Left colon (tissue), 1 donor: ENCODE measurements around the genes ARHGEF38 and OSTC.

GRCh38 chr4:101348886-101349385 lies 1.6 kb upstream of the PPP3CA start:
- PRO-cap = unidirectional peak, minus-strand start at chr4:101349179

GRCh38 chr4:101807265-101807819 lies 16.8 kb downstream of the BANK1 start:
- PRO-cap = no peak

DNA sequence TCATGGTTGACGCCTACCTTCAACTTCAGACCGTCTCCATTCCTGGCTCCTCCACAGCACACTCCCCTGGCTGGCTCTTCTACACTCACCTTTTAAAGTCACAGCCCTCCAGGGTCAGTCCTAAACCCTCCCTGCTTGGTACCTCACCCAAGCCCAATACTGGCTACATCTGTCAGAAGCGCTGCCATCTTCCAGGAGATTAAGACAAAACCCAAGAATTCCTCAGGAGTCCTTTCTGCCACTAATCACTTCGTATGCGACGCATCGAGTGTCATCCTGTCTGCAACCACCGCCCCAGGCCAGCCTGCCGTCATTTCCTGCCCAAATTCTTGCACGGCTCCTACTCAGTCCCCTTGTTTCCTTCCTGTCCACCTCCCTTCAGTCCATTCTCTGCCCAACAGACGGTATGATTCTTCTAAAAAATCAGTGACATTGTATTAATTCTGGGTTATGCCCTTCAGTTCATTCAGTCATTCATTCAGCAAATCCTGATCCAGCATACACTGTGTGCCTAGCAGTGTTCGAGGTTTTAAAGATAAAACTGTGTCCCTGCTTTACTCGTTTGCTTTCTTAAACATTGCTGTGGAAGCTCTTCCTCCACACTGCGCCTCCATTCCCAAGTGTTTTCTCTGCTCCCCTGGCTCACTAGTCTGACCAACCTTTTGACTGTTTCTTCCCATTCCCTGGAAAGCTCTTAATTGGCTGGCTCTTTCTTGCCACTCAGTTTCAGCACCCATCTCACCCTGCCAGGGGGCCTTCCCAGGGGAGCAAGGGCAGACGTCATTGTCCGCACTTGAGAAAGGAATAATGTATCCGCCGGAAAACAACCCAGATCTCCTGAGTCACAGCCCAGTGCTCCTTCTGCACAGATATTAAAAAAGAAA lies 113.8 kb downstream of the NFKB1 start:
- PRO-cap = no peak

DNA sequence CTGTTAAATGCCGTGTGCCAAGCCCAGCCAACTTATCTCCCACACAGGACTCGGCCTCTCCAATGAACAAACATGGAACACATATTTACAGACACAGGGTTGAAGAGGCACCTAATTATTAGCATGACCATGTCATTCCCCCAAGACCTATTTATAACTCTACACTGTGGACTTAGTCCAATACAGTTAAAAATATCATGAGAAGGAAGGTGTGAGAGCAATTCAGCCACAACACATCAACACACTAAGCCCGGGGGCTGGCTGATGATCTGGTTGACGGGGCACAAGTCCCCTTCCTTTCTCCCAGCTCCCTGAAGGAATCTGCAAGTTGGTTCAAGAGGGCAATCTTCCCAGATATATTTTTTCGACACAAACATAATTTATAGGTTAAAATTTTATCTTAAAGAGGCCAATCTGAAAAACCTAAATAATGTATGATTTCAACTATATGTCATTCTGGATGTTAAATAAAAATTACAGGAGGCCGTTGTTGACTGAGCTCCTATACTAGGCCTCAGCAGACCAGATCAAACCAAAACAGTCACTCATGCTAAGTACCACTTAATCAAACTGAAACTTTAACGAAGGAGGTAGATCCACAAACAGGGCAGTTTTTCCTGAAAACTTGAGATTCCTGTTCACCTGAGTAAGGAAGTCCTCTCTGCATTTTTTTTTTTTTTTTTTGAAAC lies 27.9 kb downstream of the MANBA start:
- PRO-cap = no peak

- PRO-cap = no peak
These were observed 32.9 kb downstream of the UBE2D3 start for GRCh38 chr4:102794450-102794941.

GRCh38 chr4:102817485-102817965 lies 9.8 kb downstream of the UBE2D3 start:
- PRO-cap = no peak

GRCh38 chr4:102828883-102829615 lies 1.7 kb upstream of the UBE2D3 start:
- PRO-cap = unidirectional peak, minus-strand start at chr4:102829270

DNA sequence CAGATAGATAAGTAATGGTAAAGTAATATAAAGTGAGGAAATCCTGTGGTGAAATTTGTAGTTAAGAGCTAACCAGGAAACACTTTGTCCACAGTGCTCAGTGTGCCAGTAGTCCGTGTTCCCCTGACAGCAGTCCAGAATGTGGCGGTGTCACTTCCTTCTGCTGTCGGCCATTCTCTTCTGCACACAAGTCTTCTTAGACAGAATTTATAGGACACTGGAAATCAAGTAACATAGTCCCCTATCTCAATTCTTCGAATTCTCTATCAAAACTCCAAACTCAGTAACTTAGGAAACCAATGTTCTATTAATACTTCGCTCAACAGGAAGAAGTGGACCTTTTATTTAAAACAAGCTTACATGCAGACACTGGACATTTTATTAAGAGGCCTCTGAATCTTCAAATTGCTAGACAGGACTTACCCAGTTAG lies 5.8 kb upstream of the CXXC4 start:
- PRO-cap = no peak

DNA sequence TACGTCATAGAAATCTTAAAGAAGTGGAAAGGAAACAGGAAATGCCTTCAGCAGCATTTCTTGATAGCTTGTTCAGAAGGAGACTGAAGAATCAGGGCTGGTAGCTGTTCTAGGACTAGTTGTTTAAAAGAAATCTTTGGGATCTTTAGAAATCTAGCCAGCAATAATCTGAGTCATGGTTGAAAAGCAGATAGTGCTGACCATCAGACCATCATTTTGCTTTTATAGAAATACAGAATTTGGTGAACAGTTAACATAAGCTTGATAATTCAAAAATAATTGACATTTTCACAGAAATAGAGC lies 98.5 kb upstream of the CXXC4 start:
- PRO-cap = no peak

DNA sequence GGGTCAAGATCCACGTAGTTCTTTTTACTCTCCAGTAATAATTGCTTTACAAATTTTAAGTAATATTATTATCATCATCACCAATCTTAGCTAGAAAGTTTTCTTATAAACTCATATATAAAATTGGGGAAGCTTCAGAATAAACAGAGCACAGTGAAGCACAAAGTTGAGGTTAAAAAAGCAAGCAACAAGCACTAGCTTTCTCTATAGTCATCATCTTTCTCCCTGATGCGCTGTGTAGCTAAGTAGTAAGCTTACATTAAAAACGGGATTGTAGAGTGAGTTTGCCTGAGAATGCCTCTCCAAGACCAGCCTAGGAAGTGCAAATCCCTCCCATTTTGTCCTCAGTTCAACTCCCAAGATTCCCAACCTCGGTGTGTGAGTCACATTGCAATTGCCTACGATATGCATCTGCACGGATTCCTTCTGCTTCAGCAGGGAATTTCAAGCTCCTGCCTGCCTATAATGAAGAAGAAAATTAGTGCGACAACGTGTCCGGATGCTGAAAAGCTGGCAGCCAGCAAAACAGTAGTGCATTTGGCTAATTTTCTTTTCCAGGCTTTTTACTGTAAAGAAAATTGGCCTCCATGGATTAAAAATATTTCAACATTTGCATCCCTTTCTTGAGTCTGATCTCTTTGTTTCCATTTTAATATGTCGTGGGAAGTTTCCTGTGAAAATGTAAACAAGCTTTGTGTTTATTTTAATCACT lies 58.6 kb upstream of the TET2 start:
- PRO-cap = no peak

GRCh38 chr4:105443717-105444378 lies 30.0 kb downstream of the PPA2 start:
- PRO-cap = no peak

GRCh38 chr4:105552206-105553281 lies at the start of gene ARHGEF38:
ARHGEF38 (plus strand) TSS chr4:105552620.
- PRO-cap = bidirectional peak, plus-strand start at chr4:105552486, minus-strand start at chr4:105552260; bidirectional peak, plus-strand start at chr4:105552650, minus-strand start at chr4:105552509; unidirectional peak, plus-strand start at chr4:105552847

DNA sequence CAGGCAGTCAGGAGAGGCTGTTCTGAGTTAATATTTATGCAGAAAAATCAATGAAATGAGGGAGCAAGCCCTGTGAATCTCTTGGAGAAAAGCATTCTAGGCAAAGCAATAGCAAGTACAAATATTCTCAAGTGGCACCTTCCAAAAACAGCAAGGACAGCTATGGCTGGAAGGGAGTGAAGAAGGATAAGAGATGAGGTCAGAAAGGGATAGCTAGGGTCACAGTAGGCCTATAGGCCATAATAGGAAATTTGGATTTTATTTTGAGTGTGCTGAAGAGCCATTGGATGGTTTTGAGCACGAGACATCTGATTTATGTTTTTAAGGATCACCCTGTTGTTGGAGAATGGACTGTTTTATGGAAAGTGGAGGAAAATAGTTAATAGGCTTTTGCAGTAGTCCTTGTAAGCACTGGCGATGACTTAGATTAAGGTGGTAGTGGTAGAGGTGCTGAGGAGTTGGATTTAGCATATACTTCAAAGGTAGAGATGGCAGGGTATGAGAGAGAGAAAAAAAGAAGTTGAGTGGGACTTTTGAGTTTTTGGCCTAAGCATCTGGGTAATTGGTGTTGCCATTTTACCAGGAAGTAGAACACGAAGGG lies 3.8 kb downstream of the GSTCD start:
- PRO-cap = no peak

DNA sequence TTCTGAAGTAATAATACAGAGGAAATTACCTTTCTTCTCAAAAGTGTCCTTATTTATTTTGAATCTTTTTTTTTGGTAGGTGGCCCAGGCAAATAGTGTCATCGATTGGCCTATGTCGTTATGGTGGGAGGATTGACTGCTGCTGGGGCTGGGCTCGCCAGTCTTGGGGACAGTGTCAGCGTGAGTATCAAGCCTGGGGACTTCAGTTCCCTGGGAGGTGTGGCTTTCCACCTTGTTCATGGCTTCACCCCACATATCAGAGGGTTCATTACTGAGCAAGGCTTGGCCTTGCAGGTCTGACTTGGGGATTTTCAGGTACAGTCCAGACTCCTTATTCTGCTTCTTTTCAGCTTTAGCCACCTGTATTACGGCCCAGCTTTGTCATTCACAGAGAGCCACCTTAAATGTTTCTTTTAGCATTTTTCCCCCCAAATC lies 2.6 kb downstream of the NPNT start:
- PRO-cap = no peak

- PRO-cap = no peak
These were observed 83.6 kb downstream of the NPNT start for GRCh38 chr4:105978881-105979359.

DNA sequence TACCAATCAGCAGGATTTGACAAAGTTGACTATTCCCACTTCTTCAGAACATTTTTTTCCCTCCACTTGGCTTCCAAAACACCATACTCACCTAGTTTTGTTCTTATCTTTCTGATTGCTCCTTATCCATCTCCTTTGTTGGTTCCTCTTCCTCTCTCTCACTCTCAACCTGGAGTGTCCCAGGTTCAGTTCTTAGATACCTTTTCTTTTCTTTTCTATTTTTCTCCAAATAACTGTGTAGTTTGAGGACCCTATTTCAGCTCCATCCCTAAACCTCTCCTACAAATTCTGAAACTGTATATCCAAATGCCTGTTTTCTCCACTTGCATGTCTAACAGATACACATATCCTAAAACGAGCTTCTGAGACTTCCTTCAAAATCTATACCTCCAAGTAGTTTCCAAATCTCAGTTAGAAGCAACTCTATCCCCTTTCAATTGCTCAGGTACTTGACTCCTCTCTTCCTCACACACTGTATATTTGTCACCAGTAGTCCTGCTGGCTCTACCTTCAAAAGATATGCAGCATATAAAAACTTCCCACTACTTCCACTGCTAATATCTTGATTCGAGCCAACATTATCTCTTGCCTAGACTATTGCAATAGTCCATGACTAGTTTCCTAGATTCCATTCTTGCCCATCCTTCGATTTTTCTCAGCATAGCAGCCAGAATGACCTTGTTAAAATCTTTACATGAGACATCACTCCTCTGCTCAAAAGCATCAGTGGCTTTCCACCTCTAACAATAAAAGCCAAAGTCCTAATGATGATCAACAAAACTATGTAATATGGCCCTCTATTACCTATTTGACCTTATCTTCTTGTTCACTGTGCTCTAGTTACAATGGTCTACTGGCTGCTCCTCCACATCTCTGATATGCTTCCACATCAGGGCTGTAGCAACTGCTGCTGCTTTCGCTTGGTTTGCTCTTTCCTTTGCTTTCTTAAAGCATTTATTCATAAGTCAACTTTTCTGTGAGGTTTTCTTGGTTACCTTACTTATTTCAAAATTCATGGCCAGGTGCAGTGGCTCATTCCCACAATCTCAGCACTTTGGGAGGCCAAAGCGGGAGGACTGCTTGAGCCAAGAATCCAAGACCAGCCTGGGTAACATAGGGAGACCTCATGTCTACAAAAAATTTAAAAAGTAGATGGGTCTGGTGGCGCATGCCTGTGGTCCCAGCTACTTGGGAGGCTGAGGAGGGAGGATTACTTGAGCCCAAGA lies 116.4 kb downstream of the TBCK start:
- PRO-cap = no peak

DNA sequence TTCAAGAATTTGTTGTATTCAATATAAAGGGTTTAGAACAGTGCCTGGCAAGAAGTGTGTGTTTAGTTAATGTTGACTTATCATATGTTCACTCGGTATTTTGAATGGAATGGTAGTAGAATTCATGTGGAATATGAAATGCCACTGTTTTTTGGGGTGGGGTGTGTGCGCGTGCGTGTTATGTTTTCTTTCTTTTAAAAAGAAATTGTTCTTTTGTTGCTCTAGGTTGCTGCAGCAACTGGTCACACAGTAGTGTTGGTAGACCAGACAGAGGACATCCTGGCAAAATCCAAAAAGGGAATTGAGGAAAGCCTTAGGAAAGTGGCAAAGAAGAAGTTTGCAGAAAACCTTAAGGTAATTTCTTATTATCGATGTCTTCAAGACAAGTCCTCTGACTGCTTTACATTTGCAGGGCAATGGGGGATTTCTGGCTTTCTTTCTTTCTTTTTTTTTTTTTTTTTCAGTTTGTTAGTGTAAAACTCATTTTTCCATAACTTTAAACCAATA lies 19.9 kb downstream of the HADH start:
- PRO-cap = no peak

DNA sequence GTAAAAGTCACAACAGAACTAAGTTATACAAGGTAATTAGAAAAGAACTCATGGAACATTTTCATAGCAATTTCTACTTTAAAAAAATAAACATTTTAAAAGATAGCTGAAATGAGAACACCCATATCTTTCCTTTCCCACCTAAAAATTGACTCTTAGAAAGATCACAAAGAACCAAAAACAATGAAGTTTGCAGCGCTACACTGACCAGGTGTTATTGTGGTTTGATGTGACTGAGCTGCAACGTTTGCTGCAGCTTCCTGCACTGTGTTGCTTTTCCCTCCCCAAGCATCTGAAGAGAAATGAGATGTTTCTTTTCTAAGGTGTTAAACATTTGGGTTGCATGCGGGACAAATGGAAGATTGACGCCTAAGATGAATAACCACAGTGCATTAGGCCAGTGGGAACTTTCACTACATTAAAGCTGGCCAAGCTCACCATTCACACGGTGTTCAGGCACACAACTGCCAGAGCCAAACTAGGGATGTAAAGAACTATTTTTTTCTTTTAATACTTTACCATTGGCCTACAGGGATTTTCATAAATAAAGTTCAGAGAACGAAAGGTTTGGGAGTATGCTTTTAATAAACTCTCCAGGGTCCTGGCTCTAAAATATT lies 8.9 kb downstream of the LEF1 start:
- PRO-cap = no peak

GRCh38 chr4:108649902-108651164 lies at the start of gene OSTC:
OSTC (plus strand) TSS chr4:108650599.
- PRO-cap = unidirectional peak, plus-strand start at chr4:108650601; unidirectional peak, plus-strand start at chr4:108650797

DNA sequence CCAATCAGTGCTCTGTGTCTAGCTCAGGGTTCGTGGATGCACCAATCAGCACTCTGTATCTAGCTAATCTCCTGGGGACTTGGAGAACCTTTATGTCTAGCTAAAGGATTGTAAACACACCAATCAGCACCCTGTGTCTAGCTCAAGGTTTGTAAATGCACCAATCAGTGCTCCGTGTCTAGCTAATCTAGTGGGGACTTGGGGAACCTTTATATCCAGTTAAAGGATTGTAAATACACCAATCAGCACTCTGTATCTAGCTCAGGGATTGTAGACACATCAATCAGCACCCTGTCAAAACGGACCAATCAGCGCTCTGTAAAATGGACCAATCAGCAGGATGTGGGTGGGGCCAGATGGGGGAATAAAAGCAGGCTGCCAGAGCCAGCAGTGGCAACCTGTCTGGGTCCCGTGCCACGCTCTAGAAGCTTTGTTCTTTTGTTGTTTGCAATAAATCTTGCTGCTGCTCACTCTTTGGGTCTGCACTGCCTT lies 2.0 kb upstream of the MCUB start:
- PRO-cap = no peak